Left lobe of liver (tissue), 1 donor: ENCODE measurements around a stretch of chr2.

DNA sequence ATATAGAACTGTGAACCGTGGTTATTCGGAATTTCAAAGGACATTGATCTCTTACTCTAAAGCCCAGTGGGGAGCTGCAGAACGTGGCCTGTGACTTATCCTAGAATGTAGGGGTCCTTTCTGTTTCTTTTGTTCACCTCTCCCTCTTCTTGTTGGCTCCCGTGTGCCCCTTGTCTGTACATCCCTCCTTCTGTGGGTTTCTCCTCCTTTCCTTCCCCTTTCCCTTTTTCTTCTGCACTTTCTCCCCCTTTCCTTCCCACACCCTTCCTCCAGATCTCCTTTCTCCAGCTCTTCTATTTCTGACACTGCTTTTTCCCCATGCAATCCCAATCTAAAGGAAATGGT lies 35.5 kb upstream of the MAPRE3 start:
- PRO-cap, result no peak

- PRO-cap, result no peak
Observed at GRCh38 chr2:26972182-26972801, 1.9 kb downstream of the MAPRE3 start.

DNA sequence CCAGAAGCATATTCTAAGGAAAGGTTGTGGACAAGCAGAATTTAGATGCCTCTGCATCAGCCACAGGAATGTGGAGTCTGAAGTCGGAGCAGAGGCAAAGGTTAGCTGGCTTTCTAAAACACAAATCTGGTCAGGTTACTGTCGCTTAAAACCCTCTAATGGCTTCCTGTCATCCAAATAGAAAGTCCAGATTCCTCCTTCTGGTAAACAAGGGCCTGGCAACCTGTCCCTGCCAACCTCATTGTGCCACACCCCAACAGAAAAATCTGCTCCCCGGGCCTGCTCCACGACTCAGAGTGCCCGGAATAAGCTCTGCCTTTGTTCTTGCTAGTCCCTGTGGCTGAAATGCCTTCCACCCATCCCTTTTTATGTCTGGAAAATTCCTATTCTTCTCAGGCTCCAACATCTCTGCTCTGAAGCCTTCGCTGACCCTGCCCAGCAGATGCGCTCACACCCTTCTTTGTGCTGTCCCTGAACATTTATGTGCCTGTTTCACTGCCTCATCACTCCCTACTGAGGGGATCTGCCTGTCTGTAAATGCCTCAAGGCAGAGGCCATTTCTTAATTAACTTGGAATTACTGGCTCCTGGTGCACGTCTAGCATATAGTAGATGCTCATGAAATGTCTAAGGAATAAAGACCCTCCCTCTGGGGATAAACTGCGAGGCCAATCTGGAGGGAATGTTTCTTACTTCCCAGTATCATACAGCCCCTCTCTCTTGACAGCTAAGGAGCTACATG lies 11.2 kb upstream of the TMEM214 start:
- PRO-cap, result no peak

- PRO-cap, result no peak
Observed at GRCh38 chr2:27071015-27071546, 373 bp downstream of the OST4 start.

- PRO-cap, result no peak
Observed at GRCh38 chr2:27129070-27129836, 5.2 kb downstream of the PREB start.

GRCh38 chr2:27191609-27191974 lies 20.2 kb upstream of the ATRAID start:
- PRO-cap, result no peak

DNA sequence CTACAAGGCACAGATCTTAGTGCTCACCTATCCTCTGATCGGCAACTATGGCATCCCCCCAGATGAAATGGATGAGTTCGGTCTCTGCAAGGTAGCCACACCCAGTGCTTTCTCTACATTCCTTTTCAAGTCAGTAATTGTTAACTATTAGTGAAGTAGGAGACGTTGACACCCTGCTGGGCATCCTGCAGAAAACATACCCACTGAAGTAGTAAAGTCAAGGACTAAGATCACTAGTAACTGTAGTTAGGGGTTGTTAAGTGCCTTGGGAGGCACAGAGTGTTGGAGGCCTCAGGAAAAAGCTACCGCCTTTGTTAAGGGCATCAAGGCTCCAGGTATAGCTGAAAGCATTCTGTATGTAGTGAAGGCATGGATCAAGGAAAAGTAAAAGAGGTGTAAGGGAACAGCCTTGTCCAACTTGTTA lies 769 bp downstream of the CAD start:
- PRO-cap, result no peak

DNA sequence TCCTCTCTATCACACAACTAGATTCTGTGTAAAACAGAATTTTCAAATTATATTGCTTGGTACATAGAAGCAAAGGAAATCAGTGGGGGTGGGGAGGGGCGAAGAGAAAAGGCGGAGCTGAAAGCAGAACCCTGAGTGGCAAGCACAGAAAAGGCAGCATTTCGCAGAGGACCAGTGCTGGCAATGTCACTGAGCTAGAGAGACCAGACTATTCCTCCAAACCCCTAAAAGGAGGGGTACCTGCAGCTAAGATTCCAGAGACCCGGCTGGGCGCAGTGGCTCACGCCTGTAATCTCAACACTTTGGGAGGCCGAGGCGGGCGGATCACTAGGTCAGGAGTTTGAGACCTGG lies 5.3 kb downstream of the UCN start:
- PRO-cap, result unidirectional peak, plus-strand start at position 156 of the sequence

- PRO-cap, result no peak
Observed at GRCh38 chr2:27322021-27322902, 635 bp downstream of the MPV17 start.

DNA sequence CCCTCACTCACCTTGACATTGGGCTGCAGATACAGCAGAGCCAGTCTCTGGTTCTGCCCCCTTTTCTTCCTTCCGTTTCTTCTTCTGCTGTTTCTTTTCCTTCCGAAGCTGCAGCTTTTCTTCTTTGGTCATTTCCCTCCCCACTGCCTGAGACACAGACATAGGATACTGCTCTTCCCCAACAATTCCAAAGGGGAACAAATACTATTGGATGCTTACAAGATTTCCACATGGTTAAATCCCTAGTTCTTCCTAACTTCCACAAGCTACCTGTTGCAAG lies 795 bp downstream of the EIF2B4 start:
- PRO-cap, result no peak

- PRO-cap, result no peak
Observed at GRCh38 chr2:27373052-27373435, 2.6 kb downstream of the SNX17 start.

DNA sequence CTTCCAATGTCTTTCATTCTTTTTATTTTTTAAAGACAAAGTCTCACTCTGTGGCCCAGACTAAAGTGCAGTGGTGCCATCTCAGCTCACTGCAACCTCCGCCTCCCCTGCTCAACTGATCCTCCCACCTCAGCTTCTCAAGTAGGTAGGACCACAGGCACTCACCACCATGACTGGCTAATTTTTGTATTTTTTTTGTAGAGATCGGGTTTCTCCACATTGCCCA lies 12.6 kb downstream of the GCKR start:
- PRO-cap, result no peak

- PRO-cap, result no peak
Observed at GRCh38 chr2:27629149-27629428, 239 bp downstream of the GPN1 start.

DNA sequence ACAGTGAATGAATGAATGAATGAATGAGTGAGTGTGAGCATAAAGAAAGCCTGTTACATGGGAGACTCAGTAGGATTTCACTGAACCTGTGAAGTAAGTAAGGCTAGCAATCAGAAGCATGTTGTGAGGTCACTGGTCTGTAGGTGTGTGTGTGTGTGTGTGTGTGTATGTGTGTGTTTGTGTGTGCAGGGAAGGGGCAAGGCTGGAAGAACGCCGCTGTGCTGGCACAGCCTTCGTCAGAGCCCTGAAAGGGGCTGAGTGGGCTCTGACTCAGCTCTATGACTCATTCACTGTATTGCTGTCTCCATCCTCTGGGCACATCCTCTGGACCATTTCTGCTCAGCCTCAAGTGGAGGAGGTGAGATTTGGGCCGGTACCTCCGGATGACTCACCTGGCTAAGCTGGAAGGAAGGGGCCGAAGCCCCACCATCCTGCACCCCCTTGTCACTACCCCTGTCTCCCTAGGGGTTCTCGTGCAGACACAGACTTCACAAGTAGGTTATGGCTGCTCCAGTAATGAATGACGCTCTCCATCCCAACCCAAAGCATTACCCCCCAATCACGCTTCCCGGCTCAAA lies 51.4 kb upstream of the MRPL33 start:
- PRO-cap, result no peak

DNA sequence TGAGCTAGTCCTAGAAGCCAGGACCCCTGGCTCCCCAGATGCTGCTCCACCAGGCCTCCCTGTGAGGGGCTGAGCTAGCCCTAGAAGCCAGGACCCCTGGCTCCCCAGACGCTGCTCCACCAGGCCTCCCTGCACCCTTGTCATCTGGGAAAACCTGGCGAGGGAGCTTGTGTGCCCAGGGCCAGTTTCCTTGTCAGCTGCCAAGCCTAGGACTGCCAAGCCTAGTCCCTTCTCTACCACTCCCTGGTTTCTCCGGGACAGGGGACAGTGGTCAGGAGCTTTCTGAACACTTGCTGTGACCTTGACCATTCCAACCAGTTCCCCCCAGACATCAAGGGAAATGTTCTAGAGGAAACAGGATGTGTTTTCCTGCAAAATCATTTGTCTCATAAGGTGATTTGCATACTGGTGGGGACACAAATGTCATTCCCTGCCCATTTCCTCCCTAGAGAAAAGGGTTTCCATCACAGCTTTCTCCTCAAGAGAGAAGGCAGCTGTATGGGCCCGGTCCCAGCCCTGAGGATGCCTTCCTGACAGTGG lies 41.2 kb upstream of the MRPL33 start:
- PRO-cap, result no peak

- PRO-cap, result no peak
Observed at GRCh38 chr2:27772828-27773326, 1.4 kb downstream of the MRPL33 start.

DNA sequence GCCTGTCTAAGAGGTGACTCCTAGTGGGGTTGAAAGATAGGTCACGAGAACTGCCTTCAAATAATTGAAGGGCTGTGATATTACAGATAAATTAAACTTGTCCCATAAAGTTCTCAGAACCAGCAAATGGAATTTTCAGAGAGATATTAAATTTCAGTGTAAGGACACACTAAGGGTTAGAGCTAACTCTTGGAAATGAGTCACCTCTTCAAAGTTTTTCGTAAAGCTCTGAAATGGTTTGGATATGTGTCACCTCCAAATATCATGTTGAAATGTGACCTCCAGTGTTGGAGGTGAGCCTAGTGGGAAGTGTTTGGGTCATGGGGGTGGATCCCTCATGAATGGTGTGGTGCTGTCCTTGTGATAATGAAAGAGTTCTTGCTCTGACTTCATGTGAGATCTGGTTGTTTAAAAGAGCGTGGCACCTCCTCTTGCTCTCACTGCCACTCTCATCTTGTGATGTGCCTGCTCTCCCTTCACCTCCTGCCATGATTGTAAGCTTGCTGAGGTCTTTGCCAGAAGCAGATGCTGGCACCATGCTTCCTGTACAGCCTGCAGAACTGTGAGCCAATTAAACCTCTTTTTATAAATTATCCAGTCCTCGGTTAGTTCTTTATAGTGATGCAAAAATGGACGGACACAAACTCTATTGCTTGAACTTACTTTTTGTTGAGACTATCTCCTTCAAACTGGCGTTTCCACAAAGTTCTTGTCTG lies 87.4 kb downstream of the BABAM2 start:
- PRO-cap, result no peak

DNA sequence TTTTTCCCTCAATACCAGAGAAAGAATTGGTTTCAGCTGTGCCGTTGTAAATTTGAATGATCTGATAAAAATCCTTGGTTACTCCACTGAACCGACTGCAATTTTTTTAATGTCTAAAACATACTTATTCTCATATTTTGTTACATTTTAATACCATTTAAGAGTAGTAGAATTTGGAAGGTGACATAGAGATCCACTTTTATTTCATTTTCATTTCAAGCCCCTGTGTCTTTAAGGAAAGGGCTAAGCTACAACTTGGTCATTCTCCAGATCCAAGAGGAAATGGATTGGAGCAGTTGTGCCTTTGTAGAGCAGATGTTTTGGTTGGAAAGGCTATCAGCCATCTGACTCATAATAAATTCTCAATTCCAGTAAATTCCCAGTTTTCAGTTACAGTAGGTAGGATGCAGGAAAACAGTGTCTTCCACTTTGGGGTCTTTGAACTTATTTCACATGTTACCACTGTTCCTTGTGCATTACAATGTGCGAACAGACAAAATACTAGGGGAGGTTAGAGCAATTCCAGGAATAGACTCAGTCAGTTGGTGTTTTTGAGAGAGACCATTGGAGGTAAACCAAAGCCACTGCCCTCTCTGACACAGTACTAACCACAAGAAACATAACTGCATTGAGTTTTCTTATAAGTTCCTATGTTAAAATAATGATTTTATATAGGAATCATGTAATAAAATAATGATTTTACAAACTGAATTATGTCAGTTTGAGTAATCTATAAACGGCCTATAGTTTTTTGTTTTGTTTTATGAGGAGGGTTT lies 211.9 kb downstream of the BABAM2 start:
- PRO-cap, result no peak

GRCh38 chr2:28261783-28262508 lies 130.7 kb upstream of the FOSL2 start:
- PRO-cap, result no peak

GRCh38 chr2:28289276-28289908 lies 103.3 kb upstream of the FOSL2 start:
- PRO-cap, result no peak